K562 (cell line): Measurements from ENCODE around the genes GSG1L, APOBR and NPIPB8.

DNA sequence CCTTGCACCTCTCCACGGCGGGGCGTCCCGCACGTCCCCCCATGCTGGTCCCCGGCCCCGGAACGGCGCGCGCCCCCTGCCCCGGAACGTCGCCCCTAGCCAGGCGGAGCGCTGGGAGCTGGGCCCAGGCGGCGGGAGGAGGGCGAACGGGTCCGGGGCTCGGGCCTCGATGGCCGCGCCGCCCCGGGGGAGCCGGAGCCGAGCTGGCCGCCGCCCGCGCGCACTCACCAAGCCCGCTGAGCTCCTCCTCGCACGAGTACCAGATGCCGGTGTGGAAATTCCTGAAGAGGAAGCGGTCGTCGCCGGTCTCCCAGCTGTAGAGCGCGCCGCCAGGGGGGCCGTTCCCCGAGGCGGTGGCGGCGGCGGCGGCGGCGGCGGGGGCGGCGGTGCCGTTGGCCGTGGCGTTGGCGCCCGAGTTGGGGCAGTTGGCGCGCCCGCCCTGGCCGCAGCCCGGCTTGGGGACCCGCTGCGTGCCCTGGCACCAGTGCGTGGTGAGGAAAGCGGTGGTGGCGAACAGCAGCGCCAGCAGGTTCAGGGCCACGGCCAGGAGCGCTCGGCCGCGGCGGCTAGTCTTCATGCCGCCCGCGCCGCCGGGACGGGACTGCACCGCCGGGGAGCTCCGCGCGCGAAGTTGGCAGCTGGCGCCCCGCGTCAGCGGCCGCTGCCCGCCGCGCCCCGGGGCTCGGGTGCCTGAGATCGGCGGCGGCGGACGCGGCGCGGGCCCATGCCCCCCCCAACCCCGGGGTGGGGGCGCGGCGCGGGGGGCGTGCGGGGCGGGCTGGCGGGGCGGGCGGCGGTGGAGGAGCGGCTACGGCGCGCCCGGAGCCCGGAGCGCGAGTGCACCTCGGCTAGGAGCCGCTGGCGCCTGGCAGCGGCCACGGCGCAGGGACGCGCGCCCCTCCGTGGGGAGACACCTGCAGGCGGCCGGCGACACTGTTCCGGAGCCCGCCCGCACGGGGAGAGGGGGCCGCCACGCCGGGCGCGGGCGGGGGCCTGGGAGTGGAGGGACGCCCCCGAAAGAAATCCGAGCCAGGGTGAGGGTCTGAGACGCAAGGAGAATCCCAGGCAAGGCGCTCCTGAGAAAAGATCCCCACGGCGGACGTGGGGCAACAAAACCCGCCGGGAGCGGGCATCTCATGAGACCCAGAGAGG, at the start of gene GSG1L:
TSS of gene GSG1L (minus strand) at position 867 of the 1,152 bp plus-strand sequence.
- RAMPAGE, long total RNA = no peak
- RRBS = 48% methylated on average over 60 of the region's 163 CpGs
PRO-cap:
- standard = no peak
- CoPRO, capped RNA only, 2 experiments = no peak in any of the 2 experiments
- CoPRO, capped and uncapped RNA, 2 experiments = no peak in any of the 2 experiments
- CoPRO, uncapped RNA only, 2 experiments = no peak in any of the 2 experiments
CAGE:
- cytosol, long polyA plus RNA = no peak
- long polyA plus RNA = no peak
- nucleolus, long total RNA = no peak
- nucleus, long polyA plus RNA = no peak

- RAMPAGE, long total RNA = no peak
- RRBS = no CpG with 5 or more reads among the region's 14 CpGs
PRO-cap:
- standard = no peak
- CoPRO, capped RNA only, 2 experiments = no peak in any of the 2 experiments
- CoPRO, capped and uncapped RNA, 2 experiments = no peak in any of the 2 experiments
- CoPRO, uncapped RNA only, 2 experiments = peak in 1 of 2 experiments; most common minus-strand start chr16:28112772 (in 1)
CAGE:
- cytosol, long polyA plus RNA = no peak
- long polyA plus RNA = no peak
- nucleolus, long total RNA = no peak
- nucleus, long polyA plus RNA = no peak
These were observed 49.2 kb upstream of the GSG1L start for GRCh38 chr16:28112566-28113294.

GRCh38 chr16:28166492-28167387, 45.0 kb downstream of the XPO6 start:
- RAMPAGE, long total RNA = no peak
- RRBS = no CpG with 5 or more reads among the region's 8 CpGs
PRO-cap:
- standard = no peak
- CoPRO, capped RNA only, 2 experiments = no peak in any of the 2 experiments
- CoPRO, capped and uncapped RNA, 2 experiments = no peak in any of the 2 experiments
- CoPRO, uncapped RNA only, 2 experiments = no peak in any of the 2 experiments
CAGE:
- cytosol, long polyA plus RNA = no peak
- long polyA plus RNA = no peak
- nucleolus, long total RNA = no peak
- nucleus, long polyA plus RNA = no peak

DNA sequence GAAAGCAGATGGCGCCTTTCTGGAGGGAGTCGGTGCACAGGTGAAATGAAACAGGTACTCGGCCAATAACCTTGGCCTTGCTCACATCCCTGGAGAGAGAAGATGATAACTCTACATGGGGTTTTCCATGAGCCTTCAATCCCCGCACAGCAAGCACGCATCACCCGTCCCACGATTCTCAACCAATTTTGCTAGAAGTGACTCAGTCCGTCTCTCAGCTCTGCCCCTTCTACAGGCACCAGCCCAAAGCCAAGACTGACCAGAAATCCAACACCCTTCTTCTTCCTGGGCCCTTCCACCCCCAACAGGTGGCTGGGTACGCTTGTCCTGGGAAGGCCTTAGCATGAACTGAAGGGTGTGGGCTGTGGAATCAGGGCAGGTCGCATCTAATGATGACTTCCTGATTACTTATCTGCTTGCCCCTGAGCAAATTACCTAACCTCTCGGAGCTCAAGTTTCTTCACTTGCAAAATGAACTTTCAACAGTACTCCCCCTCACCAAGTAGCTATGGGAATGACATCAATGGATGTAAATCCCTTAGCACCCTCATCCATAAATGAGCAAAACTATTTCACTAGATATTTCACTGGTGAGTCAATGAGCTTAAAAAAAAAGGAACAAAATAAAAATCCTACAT, 18.0 kb downstream of the XPO6 start:
- RAMPAGE, long total RNA = no peak
- RRBS = no CpG with 5 or more reads among the region's 11 CpGs
PRO-cap:
- standard = no peak
- CoPRO, capped RNA only, 2 experiments = no peak in any of the 2 experiments
- CoPRO, capped and uncapped RNA, 2 experiments = no peak in any of the 2 experiments
- CoPRO, uncapped RNA only, 2 experiments = no peak in any of the 2 experiments
CAGE:
- cytosol, long polyA plus RNA = no peak
- long polyA plus RNA = no peak
- nucleolus, long total RNA = no peak
- nucleus, long polyA plus RNA = no peak

- RAMPAGE, long total RNA = no peak
- RRBS = no CpG with 5 or more reads among the region's 4 CpGs
PRO-cap:
- standard = no peak
- CoPRO, capped RNA only, 2 experiments = no peak in any of the 2 experiments
- CoPRO, capped and uncapped RNA, 2 experiments = no peak in any of the 2 experiments
- CoPRO, uncapped RNA only, 2 experiments = no peak in any of the 2 experiments
CAGE:
- cytosol, long polyA plus RNA = no peak
- long polyA plus RNA = no peak
- nucleolus, long total RNA = no peak
- nucleus, long polyA plus RNA = no peak
These were observed 726 bp upstream of the XPO6 start for GRCh38 chr16:28212513-28212868.

GRCh38 chr16:28277659-28278452, 14.5 kb upstream of the SBK1 start:
- RAMPAGE, long total RNA = no peak
- RRBS = under 1% methylated on average over 8 of the region's 42 CpGs
PRO-cap:
- standard = no peak
- CoPRO, capped RNA only, 2 experiments = no peak in any of the 2 experiments
- CoPRO, capped and uncapped RNA, 2 experiments = no peak in any of the 2 experiments
- CoPRO, uncapped RNA only, 2 experiments = no peak in any of the 2 experiments
CAGE:
- cytosol, long polyA plus RNA = no peak
- long polyA plus RNA = no peak
- nucleolus, long total RNA = no peak
- nucleus, long polyA plus RNA = no peak

DNA sequence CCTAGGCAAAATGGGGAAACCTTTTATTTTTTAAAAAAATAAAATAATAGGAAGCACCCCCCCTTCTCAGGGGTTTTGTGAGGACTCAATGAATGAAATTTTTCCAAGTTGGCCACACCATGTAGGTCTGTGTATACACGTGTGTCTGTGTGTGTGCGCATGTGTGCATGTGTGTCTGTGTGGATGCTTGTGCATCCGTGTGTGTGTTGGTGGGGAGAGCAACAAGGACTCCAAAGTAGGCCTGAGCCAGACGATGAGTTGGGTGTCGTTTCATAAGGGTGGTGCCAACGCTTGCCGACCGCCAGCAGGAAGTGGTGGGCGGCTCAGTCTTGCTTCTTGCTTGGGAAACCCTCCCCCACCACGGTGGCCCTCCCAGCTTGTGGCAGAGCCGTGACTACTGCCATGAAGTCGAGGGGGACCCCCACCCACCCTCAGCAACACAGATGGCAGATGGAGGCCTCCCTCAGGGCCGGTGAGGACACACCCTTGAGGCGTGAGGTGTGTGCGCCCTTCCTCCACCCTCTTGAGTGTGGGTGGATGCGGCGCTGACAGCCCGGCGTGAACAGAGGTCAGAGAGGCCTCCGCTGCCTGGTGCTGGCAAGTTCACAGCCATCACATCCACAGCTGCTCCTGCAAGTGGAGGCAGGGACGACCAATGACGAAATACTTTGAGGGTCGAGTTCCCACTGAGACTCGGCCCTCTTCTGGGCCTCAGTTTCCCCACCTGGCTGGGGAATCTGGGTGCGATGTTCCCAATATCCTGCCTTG, 17.6 kb downstream of the SBK1 start:
- RAMPAGE, long total RNA = no peak
- RRBS = 6% methylated on average over 5 of the region's 25 CpGs
PRO-cap:
- standard = no peak
- CoPRO, capped RNA only, 2 experiments = no peak in any of the 2 experiments
- CoPRO, capped and uncapped RNA, 2 experiments = no peak in any of the 2 experiments
- CoPRO, uncapped RNA only, 2 experiments = no peak in any of the 2 experiments
CAGE:
- cytosol, long polyA plus RNA = no peak
- long polyA plus RNA = no peak
- nucleolus, long total RNA = no peak
- nucleus, long polyA plus RNA = no peak

GRCh38 chr16:28493842-28495023, at the start of gene APOBR:
TSS of gene APOBR (plus strand) at chr16:28494643.
- RAMPAGE, long total RNA = start-site peak on the plus strand at chr16:28494657-28494689, 322 and 211 reads in 2 replicates
- RRBS = no CpG with 5 or more reads among the region's 18 CpGs
PRO-cap:
- standard = bidirectional peak, plus-strand start at chr16:28494273, minus-strand start at chr16:28494271; bidirectional peak, plus-strand start at chr16:28494669, minus-strand start at chr16:28494593; bidirectional peak, plus-strand start at chr16:28494861, minus-strand start at chr16:28494782
- CoPRO, capped RNA only, 2 experiments = peak in 2 of 2 experiments; most common plus-strand start chr16:28494643 (in 1); most common minus-strand start chr16:28494593 (in 2)
- CoPRO, capped and uncapped RNA, 2 experiments = peak in 2 of 2 experiments; most common plus-strand start chr16:28494643 (in 1); most common minus-strand start chr16:28494515 (in 1)
- CoPRO, uncapped RNA only, 2 experiments = peak in 2 of 2 experiments; most common plus-strand start chr16:28494646 (in 2); most common minus-strand start chr16:28494360 (in 1)
CAGE:
- cytosol, long polyA plus RNA = start-site peak on the plus strand at chr16:28494648-28494732, 506 and 193 reads in 2 replicates
- long polyA plus RNA = start-site peak on the plus strand at chr16:28494639-28494732, 340 and 291 reads in 2 replicates
- nucleolus, long total RNA = no peak
- nucleus, long polyA plus RNA = start-site peak on the plus strand at chr16:28494560-28494679, 79 and 73 reads in 2 replicates

DNA sequence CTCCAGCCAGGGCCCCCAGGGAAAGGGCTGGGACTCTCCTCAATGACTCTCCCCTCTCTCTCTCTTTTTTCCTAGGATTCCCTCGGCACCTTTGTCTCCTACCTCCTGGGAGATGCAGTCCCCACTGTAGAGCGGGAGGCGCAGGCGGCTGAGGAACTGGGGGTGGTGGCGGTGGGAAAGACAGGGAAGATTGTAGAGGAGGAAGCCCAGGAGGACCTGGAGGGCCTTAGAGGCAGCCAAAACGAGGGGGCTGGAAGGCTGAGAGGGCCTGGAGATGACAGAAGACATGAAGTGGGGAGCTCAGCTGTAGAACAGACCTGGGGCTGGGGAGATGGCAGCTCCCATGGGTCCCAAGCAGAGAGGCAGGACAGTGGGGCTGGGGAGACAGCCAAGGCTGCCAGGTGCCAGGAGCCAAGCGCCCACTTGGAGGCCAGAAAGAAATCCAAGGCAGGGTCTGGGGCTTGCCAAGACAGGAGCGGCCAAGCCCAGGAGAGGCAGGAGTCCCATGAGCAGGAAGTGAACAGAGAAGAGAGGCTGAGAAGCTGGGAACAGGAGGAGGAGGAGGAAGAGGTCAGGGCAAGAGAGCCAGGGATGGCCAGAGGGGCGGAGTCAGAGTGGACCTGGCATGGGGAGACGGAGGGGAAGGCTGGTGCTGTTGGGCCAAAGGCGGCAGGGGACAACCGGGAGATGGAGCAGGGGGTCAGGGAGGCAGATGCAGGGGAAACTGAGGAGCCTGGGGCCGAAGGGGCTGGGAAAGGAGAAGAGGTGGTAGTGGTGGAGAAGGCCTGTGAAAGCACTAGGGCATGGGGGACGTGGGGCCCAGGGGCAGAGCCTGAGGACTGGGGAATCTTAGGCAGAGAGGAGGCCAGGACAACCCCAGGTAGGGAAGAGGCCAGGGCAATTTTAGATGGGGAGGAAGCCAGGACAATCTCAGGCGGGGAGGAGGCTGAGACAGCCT, 860 bp downstream of the APOBR start:
- RAMPAGE, long total RNA = no peak
- RRBS = no CpG with 5 or more reads among the region's 15 CpGs
PRO-cap:
- standard = no peak
- CoPRO, capped RNA only, 2 experiments = no peak in any of the 2 experiments
- CoPRO, capped and uncapped RNA, 2 experiments = no peak in any of the 2 experiments
- CoPRO, uncapped RNA only, 2 experiments = no peak in any of the 2 experiments
CAGE:
- cytosol, long polyA plus RNA = start-site peak on the plus strand centred at position 526 of the sequence, 96 bp wide, 47 and 23 reads in 2 replicates; start-site peak on the plus strand centred at position 736 of the sequence, 78 bp wide, 42 and 29 reads in 2 replicates
- long polyA plus RNA = start-site peak on the plus strand centred at position 584 of the sequence, 271 bp wide, 48 and 54 reads in 2 replicates
- nucleolus, long total RNA = no peak
- nucleus, long polyA plus RNA = start-site peak on the plus strand centred at position 674 of the sequence, 208 bp wide, 17 and 7 reads in 2 replicates

DNA sequence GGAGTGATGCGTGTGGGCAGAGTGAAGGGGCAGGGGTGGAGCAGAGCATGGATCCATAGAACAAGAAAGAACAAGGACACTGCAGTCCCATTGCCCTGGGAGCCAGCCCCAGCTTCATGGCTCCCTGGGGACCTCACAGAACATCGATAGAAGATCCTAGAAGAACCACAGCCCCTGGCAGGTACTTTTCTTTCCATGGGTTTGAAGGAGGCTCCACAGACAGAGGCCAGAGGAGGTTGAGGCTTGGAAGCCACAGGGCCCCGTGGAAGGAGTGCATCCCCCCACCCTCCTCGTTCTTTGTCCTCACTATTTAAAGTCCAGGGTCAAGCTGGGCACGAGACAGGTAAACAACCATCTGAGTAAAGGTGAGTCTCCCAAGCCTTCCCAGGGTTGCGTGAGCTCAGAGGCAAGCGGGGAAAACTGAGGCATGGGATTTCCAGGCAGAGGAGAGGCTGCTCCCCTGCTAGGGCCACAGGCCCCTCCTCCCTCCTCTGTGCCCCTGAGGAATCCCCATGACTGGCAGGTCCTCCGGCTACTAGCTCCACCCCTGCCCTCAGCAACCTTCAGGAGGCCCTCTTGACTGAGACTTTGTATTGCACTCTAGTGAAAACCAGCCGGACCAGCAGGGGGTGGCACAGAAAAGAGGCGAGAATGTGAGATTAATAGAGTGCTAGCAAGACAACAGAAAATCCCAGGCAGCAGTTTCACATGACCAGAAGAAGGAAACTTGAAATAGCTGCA, 884 bp upstream of the SULT1A2 start:
- RAMPAGE, long total RNA = no peak
- RRBS = 19% methylated on average over 2 of the region's 10 CpGs
PRO-cap:
- standard = no peak
- CoPRO, capped RNA only, 2 experiments = no peak in any of the 2 experiments
- CoPRO, capped and uncapped RNA, 2 experiments = no peak in any of the 2 experiments
- CoPRO, uncapped RNA only, 2 experiments = no peak in any of the 2 experiments
CAGE:
- cytosol, long polyA plus RNA = no peak
- long polyA plus RNA = no peak
- nucleolus, long total RNA = no peak
- nucleus, long polyA plus RNA = no peak

DNA sequence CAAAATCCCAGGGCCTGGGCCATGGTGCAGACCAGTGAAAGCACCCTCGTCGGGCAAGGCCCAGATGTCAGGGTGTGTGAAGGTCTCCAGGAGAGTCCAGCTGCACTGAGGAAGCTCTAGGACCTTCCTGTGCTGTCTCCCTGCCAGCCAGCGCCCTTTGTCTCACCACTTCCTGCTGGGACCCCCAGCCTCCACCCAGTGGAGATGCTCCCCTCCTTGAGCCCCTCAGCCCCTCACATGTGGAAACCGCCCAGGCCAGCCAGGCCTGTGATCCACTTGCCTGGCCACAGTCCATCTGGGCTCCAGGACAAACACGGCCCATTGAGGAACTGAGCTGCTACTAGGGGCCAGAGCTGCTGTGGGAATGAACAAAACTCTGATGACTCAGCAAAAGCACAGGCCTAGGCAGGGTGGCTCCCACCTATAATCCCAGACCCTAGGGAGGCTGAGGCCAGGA, 733 bp downstream of the SULT1A1 start:
- RAMPAGE, long total RNA = no peak
- RRBS = no CpG with 5 or more reads among the region's 5 CpGs
PRO-cap:
- standard = no peak
- CoPRO, capped RNA only, 2 experiments = no peak in any of the 2 experiments
- CoPRO, capped and uncapped RNA, 2 experiments = no peak in any of the 2 experiments
- CoPRO, uncapped RNA only, 2 experiments = no peak in any of the 2 experiments
CAGE:
- cytosol, long polyA plus RNA = no peak
- long polyA plus RNA = no peak
- nucleolus, long total RNA = no peak
- nucleus, long polyA plus RNA = no peak

DNA sequence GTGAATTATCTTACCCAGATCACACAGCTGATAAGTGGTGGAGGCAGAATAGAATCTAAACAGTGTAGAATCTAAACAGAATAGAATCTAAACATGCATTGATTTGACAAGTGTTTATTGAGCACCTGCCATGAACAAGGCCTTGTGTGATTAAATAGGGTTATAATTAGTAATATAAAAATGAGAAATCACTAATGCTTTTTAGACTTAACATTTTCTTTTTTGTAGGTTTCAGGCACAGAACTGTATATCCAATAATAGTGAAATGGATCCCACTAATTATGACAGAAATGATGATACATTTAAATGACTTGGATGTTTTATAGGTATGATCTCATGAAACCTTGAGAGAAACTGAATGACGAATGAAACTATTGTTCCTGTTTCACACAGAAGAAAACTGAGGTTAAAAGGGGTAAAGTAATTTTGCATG, at the start of gene NPIPB8:
TSS of gene NPIPB8 (plus strand) at position 320 of the 433 bp plus-strand sequence.
- RAMPAGE, long total RNA = no peak
- RRBS = no CpG with 5 or more reads among the region's 1 CpG
PRO-cap:
- standard = no peak
- CoPRO, capped RNA only, 2 experiments = no peak in any of the 2 experiments
- CoPRO, capped and uncapped RNA, 2 experiments = no peak in any of the 2 experiments
- CoPRO, uncapped RNA only, 2 experiments = no peak in any of the 2 experiments
CAGE:
- cytosol, long polyA plus RNA = no peak
- long polyA plus RNA = no peak
- nucleolus, long total RNA = no peak
- nucleus, long polyA plus RNA = no peak

- RAMPAGE, long total RNA = start-site peak on the plus strand at chr16:28824394-28824504, 239 and 127 reads in 2 replicates
- RRBS = 2% methylated on average over 48 of the region's 82 CpGs
PRO-cap:
- standard = bidirectional peak, plus-strand start at chr16:28824093, minus-strand start at chr16:28823906
- CoPRO, capped RNA only, 2 experiments = peak in 2 of 2 experiments; most common plus-strand start chr16:28824186 (in 2); most common minus-strand start chr16:28823851 (in 2)
- CoPRO, capped and uncapped RNA, 2 experiments = peak in 2 of 2 experiments; most common plus-strand start chr16:28824175 (in 1); most common minus-strand start chr16:28823851 (in 2)
- CoPRO, uncapped RNA only, 2 experiments = no peak in any of the 2 experiments
CAGE:
- cytosol, long polyA plus RNA = start-site peak on the plus strand at chr16:28824056-28824167, 24 and 15 reads in 2 replicates; start-site peak on the plus strand at chr16:28824398-28824543, 328 and 120 reads in 2 replicates
- long polyA plus RNA = start-site peak on the plus strand at chr16:28824394-28824502, 43 and 107 reads in 2 replicates
- nucleolus, long total RNA = no peak
- nucleus, long polyA plus RNA = start-site peak on the plus strand at chr16:28824076-28824122, 32 and 41 reads in 2 replicates; start-site peak on the plus strand at chr16:28824394-28824541, 489 and 727 reads in 2 replicates
These were observed 1.3 kb downstream of the ATXN2L start for GRCh38 chr16:28823699-28824829.

DNA sequence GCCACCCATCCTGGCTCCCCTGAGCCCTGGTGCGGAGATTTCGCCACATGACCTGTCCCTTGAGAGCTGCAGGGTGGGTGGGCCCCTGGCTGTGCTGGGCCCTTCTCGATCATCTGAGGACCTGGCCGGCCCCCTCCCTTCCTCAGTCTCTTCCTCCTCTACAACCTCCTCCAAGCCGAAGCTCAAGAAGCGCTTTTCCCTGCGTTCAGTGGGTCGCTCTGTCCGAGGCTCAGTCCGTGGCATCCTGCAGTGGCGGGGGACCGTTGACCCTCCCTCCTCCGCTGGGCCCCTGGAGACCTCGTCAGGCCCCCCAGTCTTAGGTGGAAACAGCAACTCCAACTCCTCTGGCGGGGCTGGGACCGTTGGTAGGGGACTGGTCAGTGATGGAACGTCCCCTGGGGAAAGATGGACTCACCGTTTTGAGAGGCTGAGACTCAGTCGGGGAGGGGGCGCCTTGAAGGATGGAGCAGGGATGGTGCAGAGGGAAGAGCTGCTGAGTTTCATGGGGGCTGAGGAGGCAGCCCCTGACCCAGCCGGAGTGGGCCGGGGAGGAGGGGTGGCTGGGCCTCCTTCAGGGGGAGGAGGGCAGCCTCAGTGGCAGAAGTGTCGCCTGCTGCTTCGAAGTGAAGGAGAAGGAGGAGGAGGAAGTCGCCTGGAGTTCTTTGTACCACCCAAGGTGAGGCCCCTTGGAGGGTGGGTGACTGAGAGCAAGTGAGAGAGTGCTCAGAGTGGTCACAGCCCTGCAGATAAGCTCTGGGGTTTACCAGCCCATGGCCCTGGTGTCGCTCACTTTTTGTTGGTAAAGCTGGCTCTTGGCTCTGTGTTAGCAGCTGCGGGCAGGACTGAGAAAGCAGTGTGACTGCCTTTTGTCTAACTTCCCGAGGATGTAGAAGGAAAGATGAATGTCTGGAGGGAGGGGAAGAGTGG, 3.0 kb downstream of the SH2B1 start:
- RAMPAGE, long total RNA = no peak
- RRBS = no CpG with 5 or more reads among the region's 28 CpGs
PRO-cap:
- standard = no peak
- CoPRO, capped RNA only, 2 experiments = no peak in any of the 2 experiments
- CoPRO, capped and uncapped RNA, 2 experiments = no peak in any of the 2 experiments
- CoPRO, uncapped RNA only, 2 experiments = no peak in any of the 2 experiments
CAGE:
- cytosol, long polyA plus RNA = no peak
- long polyA plus RNA = no peak
- nucleolus, long total RNA = no peak
- nucleus, long polyA plus RNA = start-site peak on the plus strand centred at position 386 of the sequence, 400 bp wide, 42 and 44 reads in 2 replicates

GRCh38 chr16:28875168-28875999, 2.9 kb upstream of the ATP2A1 start:
- RAMPAGE, long total RNA = no peak
- RRBS = no CpG with 5 or more reads among the region's 12 CpGs
PRO-cap:
- standard = no peak
- CoPRO, capped RNA only, 2 experiments = no peak in any of the 2 experiments
- CoPRO, capped and uncapped RNA, 2 experiments = no peak in any of the 2 experiments
- CoPRO, uncapped RNA only, 2 experiments = no peak in any of the 2 experiments
CAGE:
- cytosol, long polyA plus RNA = no peak
- long polyA plus RNA = no peak
- nucleolus, long total RNA = no peak
- nucleus, long polyA plus RNA = no peak

DNA sequence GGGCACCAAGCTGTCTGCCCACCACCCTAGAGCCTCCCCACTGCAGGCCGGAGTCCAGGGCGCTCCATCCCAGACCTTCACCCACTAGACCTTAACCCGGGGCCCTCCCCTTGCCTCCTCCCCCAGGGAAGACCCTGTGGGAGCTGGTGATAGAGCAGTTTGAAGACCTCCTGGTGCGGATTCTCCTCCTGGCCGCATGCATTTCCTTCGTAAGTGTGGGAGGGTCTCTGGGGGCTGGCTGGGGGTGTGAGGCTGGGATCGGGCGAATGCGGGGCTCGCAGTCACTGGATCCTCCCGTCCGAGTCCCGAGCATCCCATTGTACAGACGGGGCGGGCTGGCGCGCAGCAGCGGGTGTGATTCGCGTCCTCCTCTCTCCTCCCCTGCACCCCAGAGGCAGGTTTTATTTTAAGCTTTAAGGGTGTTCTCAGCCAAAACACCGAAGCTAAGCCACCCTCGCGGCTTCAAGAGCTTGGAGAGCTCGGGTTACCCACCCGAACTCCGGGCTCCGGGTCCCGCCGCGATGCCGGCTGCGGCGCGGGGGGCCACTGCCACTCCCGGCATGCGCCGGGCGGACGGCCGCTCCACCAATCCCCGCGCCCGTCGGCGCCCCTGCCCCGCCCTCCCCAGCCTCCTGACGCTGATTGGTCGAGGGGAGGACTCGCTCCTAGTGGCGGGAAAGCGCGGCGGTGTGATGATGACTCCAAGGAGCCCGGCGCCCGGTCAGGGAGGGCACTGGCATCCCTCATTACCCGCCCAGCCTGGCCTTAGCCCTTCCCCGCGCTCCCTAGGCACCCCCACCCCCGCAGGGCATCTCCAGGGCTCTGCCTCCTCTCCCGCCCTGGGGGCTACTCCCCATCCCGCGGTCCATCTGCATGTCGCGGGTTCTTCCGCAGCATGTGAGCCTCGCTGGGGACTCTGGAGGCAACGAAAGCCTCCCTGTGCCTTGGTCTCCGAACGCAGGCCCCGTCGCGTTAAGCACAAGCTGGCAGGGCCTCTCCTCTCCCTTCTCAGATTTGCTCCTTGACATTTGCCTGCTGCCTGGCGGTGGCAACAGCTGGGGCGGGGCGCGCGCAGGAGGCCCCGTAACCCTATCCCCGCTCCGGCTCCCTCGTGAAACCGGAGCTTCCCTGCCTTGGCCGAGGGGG, 1.5 kb downstream of the ATP2A1 start:
- RAMPAGE, long total RNA = start-site peak on the minus strand centred at position 545 of the sequence, 62 bp wide, 793 and 719 reads in 2 replicates
- RRBS = 0% methylated on average over 1 of the region's 84 CpGs
PRO-cap:
- standard = bidirectional peak, plus-strand start at position 322 of the sequence, minus-strand start at position 323 of the sequence; bidirectional peak, plus-strand start at position 668 of the sequence, minus-strand start at position 523 of the sequence
- CoPRO, capped RNA only, 2 experiments = peak in 2 of 2 experiments; most common plus-strand start position 698 of the sequence (in 2); most common minus-strand start position 554 of the sequence (in 2)
- CoPRO, capped and uncapped RNA, 2 experiments = peak in 2 of 2 experiments; most common plus-strand start position 698 of the sequence (in 2); most common minus-strand start position 548 of the sequence (in 2)
- CoPRO, uncapped RNA only, 2 experiments = peak in 2 of 2 experiments; most common plus-strand start position 404 of the sequence (in 2); most common minus-strand start position 530 of the sequence (in 2)
CAGE:
- cytosol, long polyA plus RNA = start-site peak on the minus strand centred at position 528 of the sequence, 41 bp wide, 81 and 29 reads in 2 replicates
- long polyA plus RNA = start-site peak on the minus strand centred at position 530 of the sequence, 44 bp wide, 23 and 83 reads in 2 replicates
- nucleolus, long total RNA = no peak
- nucleus, long polyA plus RNA = start-site peak on the minus strand centred at position 538 of the sequence, 60 bp wide, 80 and 122 reads in 2 replicates